ENCODE results near the gene CPEB2.

GRCh38 chr4:10093361-10093667, 23.3 kb downstream of the WDR1 start:
- PRO-cap, result no peak
- RAMPAGE, long total RNA, result no peak
- RRBS, result 88% methylated on average over 4 of the region's 9 CpGs

GRCh38 chr4:10097058-10097667, 19.4 kb downstream of the WDR1 start:
- PRO-cap, result no peak
- RAMPAGE, long total RNA, result no peak
- RRBS, result no CpG with 5 or more reads among the region's 13 CpGs

DNA sequence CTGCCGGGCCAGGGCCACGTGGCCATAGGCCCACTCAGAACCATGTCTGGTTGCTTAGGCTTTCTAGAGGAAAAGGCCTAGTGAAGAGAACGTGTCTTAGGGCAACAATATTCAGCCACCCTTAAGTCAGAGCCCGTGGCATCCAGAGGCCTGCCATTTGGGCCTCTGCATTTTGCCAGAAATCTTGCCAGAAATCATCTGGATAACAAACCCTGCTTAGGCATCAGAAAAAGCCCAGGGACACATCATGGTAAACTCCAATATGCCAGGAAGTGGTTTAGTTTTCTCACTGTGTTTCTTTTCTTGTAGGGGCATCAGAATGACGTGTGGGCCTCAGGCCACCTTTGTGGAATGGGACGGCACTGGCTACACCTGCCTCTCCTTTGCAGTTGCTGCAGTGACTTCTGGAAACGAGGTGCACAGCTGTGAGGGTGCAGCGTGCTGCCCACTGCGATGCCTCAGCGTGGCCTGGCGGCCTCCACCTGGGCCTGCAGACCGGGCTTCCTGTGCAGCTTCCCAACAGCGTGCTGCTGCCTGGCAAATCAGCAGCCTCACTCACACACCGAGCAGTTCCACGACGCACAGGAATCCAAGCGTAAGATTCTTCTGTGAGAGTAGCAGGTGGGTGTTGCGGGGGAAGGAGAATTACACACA, 17.3 kb downstream of the WDR1 start:
- PRO-cap, result no peak
- RAMPAGE, long total RNA, result no peak
- RRBS, result no CpG with 5 or more reads among the region's 18 CpGs

- PRO-cap, result no peak
- RAMPAGE, long total RNA, result no peak
- RRBS, result 88% methylated on average over 4 of the region's 9 CpGs
These were observed 12.9 kb downstream of the WDR1 start for GRCh38 chr4:10103661-10104048.

DNA sequence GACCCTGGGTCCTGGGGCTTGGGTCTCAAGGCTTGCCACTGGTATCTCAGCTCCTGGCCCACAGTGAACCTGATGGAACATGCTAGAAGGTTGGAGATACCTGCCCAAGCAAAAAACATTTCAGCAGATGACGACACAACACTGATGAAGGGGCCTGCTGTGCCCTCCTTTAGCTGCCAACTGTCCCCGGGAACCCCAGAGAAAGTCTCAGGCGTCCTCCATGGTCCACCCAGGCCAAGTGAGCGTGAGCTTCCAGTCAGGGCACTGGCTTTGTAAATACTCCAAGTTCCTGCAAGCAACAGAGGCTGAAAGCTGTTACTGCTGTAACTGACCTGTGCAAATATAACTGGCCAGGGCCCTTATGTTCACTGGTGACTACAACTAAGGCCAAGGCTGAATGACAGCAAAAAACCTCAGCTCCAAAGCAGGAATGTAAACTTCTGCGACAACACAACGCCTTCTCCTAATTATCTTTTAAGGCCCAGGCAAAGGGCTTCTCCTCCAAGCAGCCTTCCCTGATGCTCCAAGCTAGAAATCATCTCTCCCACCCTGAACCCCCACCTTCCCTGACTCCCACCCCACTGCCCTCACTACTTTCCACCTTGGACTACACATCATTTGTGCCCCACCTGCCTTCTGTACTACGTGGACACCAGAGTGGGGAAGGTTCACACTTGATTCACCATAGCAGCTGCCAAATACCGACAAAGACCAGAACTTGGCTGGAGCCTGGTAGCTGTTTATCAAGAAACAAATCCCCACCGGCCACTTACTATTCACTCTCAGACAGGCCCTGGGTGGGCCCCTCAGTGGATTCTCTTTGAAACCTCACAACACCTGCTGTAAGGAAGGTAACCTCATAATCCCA, 8.1 kb downstream of the WDR1 start:
- PRO-cap, result no peak
- RAMPAGE, long total RNA, result no peak
- RRBS, result no CpG with 5 or more reads among the region's 9 CpGs

GRCh38 chr4:10118976-10119500, 2.4 kb upstream of the WDR1 start:
- PRO-cap, result no peak
- RAMPAGE, long total RNA, result no peak
- RRBS, result no CpG with 5 or more reads among the region's 13 CpGs

- PRO-cap, result no peak
- RAMPAGE, long total RNA, result no peak
- RRBS, result no CpG with 5 or more reads among the region's 3 CpGs
These were observed 60.6 kb upstream of the HS3ST1 start for GRCh38 chr4:11489295-11489705.

DNA sequence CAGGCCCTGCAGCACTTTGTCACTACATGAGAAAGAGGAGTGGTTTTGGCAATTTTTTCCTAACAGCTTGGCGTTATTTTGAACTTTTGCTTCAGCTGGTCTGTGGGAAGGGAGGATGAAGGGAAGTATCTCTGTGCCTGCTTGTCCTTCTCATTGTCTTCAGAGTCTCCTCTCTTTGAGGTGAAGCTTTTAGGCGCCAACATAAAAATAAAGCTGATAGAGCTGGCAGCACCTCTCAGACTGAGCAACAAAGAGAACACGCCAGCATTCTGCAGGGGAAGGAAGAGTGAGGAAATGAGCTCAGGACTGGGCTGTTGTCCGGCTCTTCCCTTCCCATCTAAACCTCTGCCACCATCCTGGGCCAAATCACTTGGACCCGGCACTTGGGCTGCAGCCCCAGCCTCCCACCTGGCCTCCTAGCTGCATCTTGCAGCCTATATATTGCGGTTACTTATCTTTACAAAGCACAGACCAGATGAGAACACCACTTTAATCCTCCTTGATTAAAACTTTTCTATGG, 476.3 kb upstream of the HS3ST1 start:
- PRO-cap, result no peak
- RAMPAGE, long total RNA, result no peak
- RRBS, result 34% methylated on average over 2 of the region's 6 CpGs

GRCh38 chr4:12912037-12912372, 572.1 kb downstream of the RAB28 start:
- PRO-cap, result no peak
- RAMPAGE, long total RNA, result no peak
- RRBS, result no CpG with 5 or more reads among the region's 1 CpG

GRCh38 chr4:13603681-13604629, 23.6 kb downstream of the BOD1L1 start:
- PRO-cap, result no peak
- RAMPAGE, long total RNA, result no peak
- RRBS, result no CpG with 5 or more reads among the region's 10 CpGs

GRCh38 chr4:13918841-13919584, 291.5 kb upstream of the BOD1L1 start:
- PRO-cap, result no peak
- RAMPAGE, long total RNA, result no peak
- RRBS, result no CpG with 5 or more reads among the region's 9 CpGs

DNA sequence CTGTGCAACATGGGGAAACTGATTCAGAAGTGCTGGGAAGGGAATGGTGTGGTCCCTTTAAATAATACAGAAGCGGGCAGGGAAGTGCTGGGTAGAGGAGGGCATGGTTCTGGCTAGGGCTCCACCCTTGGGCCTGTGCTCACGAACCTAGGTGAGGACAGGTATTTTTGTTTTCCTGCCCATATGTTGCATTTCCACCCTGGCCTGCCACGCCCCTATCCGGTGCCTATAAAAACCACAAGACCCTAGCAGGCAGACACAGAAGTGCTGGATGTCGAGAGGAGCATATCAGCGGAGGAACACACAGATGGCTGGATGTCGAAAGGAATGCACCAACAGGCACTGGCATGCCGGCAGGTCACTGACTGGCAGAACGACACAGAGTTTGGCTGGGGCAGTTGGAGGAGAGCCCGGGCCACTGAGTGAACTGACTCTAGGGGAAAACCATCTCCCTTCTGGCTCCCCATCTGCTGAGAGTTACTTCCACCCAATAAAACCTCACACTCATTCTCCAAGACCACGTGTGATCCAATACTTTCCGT, 316.6 kb upstream of the BOD1L1 start:
- PRO-cap, result no peak
- RAMPAGE, long total RNA, result no peak
- RRBS, result 86% methylated on average over 3 of the region's 12 CpGs

GRCh38 chr4:14111662-14112356, 484.3 kb upstream of the BOD1L1 start:
- PRO-cap, result no peak
- RAMPAGE, long total RNA, result no peak
- RRBS, result no CpG with 5 or more reads among the region's 7 CpGs

- PRO-cap, result no peak
- RAMPAGE, long total RNA, result no peak
These were observed 16.5 kb upstream of the CPEB2 start for GRCh38 chr4:14985751-14986196.

GRCh38 chr4:15002399-15002629, at the start of gene CPEB2:
TSS of gene CPEB2 (plus strand) at chr4:15002481.
- PRO-cap, result bidirectional peak, plus-strand start at chr4:15002481, minus-strand start at chr4:15002308
- RAMPAGE, long total RNA, result no peak
- RRBS, result under 1% methylated on average over 11 of the region's 32 CpGs

DNA sequence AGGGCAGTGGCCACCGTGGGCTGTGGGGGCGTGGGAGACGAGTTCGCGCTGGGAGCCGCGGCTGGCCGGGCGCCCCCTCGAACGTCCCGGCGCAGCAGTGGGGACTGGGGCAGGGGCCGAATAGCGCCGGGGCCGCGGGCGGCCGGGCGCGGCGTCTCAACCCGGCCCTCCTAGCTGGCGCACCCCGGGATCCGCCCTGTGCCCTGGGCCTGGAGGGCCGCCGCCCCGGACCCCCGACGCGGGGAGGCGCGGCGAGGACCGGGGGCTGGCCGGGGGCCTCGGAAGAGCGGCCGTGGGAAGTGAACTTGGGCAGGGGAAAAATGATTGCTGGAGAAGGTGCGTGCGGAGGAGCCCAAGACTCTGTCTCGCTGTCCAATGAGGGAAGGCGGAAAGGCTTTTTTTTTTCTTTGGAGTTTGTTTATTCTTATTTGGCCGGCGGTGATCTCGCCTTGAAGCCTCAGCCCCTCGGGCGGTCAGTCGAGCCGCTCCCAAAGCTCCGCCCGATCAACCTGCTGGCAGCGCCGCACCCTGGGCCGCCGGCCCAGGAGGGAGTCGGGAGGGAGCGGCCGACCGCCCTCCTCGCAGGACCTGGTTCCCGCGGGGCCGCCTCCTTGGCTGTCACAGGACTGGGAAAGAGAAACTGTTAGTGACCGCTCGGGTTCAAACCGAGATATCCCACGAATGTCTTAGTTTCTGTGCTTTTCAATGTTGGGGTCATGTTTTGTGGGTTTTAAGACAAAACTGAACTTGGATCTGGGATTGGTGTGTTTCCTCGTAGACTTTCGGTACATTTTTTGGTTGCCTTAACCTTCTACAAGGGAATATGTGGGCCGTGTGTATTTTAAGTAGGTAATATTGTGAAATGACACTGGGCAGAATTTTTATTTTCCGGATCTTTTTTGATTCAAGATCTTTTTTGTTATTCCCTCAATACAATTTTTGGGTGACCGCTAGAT, 2.5 kb downstream of the CPEB2 start:
- PRO-cap, result no peak
- RAMPAGE, long total RNA, result no peak
- RRBS, result 2% methylated on average over 25 of the region's 75 CpGs

DNA sequence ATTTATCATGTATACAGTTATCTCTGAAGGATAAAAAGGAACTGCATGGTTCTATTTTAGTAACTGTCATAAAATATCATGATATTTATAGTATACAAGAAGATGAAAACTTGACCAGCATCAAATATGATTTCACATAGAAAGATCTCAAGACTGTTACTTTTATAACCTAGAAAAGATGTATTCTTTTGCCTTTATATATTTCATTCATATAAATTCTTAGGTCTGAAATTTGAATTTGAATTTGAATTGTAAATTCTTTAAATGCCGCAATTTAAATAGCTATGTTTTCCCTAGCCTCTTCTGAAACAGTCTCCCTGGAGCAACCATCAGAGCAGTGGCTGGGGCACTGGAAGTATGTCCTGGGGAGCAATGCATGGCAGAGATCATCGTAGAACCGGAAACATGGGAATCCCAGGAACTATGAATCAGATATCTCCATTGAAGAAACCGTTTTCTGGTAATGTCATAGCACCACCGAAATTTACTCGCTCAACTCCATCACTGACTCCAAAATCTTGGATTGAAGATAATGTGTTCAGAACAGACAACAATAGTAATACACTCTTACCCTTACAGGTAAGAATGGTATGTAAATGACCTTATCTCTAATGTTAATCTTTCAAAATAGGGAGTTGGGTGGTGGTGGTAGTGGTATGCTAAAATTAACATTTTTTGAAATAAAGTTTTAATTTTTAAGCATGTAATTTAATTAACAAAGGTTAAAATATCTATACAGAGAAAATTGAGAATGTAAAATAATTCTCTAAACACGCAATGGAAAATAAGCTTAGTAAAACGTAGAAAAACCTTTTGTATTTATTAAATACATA, 4.9 kb downstream of the CPEB2 start:
- PRO-cap, result no peak
- RAMPAGE, long total RNA, result no peak
- RRBS, result no CpG with 5 or more reads among the region's 8 CpGs

GRCh38 chr4:15353295-15353614, 74.6 kb upstream of the C1QTNF7 start:
- PRO-cap, result no peak
- RAMPAGE, long total RNA, result no peak
- RRBS, result no CpG with 5 or more reads among the region's 3 CpGs

DNA sequence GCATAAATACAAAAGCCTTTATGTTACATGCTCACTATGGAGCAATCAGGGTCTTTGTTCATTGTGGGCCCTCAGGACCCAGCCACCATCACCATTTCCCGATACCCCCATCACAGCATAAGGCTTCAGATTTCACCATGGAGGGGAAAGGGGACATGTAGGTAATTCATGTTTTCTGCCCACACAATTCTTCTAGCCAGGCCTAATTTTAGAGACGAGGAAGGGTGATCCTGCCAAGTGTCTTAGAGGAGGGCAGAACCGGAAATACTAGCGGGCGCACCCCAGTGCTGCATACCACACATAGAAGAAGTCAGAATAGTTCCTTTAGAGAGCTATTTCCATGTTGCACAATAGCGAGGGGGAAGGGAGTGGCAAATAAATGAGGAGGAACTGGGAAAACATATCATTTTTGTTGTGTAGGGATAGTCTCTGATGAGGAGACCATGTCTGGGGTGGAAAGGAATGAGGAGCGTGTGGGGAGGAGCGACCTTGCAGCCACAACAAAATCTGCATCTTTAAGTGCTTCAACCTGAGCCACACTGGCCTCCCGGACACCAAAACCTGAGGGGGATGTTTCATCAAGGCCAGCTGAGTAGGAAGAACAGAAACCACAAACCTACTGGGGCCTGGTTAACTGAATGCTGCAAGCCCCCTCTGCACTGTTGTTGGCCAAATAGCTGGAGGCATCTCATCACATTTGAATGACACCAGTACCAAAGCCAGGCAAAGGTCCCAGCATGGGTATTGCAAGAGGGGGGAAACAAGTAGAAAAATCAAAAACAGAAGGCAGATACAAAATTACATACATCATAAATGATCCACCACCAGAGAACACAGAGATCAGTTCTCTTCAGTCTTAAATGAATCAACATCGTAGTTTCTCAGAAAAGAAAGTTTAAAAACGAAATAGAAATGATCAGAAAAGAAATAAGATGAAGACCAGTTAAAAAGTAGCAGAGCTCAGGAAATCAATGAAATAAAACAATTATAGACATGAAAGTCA, 26.7 kb upstream of the C1QTNF7 start:
- PRO-cap, result no peak
- RAMPAGE, long total RNA, result no peak
- RRBS, result no CpG with 5 or more reads among the region's 11 CpGs

GRCh38 chr4:15699788-15700442, 3.0 kb upstream of the BST1 start:
- PRO-cap, result no peak
- RAMPAGE, long total RNA, result no peak
- RRBS, result no CpG with 5 or more reads among the region's 3 CpGs